ENCODE measurements around a stretch of chr21.

- CAGE, long polyA plus RNA, result no peak
- RRBS, result no CpG with 5 or more reads among the region's 16 CpGs
These were observed 61.8 kb downstream of the POFUT2 start for GRCh38 chr21:45225776-45226358.

GRCh38 chr21:45234016-45234446 lies 53.7 kb downstream of the POFUT2 start:
- CAGE, long polyA plus RNA, result no peak
- RRBS, result no CpG with 5 or more reads among the region's 23 CpGs

- CAGE, long polyA plus RNA, result no peak
- RRBS, result no CpG with 5 or more reads among the region's 4 CpGs
These were observed 23.7 kb downstream of the POFUT2 start for GRCh38 chr21:45264005-45264364.

- CAGE, long polyA plus RNA, result no peak
- RRBS, result no CpG with 5 or more reads among the region's 31 CpGs
These were observed 21.7 kb downstream of the POFUT2 start for GRCh38 chr21:45265785-45266511.

- CAGE, long polyA plus RNA, result no peak
- RRBS, result 4% methylated on average over 21 of the region's 63 CpGs
These were observed 757 bp upstream of the POFUT2 start for GRCh38 chr21:45288220-45289083.

GRCh38 chr21:45304995-45305346 lies 17.3 kb upstream of the POFUT2 start:
- CAGE, long polyA plus RNA, result no peak
- RRBS, result no CpG with 5 or more reads among the region's 6 CpGs

DNA sequence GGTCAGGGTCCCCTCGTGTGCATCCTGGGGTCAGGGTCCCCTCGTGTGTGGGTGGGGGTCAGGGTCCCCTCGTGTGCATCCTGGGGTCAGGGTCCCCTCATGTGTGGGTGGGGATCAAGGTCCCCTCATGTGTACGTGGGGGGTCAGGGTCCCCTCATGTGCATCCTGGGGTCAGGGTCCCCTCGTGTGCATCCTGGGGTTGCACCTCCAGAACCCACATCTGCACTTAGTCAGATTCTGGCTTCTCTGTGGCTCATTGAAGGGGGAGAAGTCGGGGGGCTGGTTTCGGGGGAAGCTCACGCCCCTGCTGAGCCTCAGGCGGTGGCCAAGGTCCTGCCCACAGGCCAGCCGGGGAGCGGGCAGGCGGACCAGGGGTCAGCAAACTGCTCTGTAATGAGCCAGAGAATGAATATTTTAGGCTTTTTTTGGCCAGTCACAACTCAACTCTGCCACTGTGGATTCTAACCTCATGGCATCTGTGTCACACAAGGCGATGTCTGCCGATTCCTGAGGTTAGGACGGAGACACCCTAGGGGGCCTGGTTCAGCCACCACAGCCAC lies 33.6 kb upstream of the POFUT2 start:
- CAGE, long polyA plus RNA, result no peak
- RRBS, result no CpG with 5 or more reads among the region's 15 CpGs

DNA sequence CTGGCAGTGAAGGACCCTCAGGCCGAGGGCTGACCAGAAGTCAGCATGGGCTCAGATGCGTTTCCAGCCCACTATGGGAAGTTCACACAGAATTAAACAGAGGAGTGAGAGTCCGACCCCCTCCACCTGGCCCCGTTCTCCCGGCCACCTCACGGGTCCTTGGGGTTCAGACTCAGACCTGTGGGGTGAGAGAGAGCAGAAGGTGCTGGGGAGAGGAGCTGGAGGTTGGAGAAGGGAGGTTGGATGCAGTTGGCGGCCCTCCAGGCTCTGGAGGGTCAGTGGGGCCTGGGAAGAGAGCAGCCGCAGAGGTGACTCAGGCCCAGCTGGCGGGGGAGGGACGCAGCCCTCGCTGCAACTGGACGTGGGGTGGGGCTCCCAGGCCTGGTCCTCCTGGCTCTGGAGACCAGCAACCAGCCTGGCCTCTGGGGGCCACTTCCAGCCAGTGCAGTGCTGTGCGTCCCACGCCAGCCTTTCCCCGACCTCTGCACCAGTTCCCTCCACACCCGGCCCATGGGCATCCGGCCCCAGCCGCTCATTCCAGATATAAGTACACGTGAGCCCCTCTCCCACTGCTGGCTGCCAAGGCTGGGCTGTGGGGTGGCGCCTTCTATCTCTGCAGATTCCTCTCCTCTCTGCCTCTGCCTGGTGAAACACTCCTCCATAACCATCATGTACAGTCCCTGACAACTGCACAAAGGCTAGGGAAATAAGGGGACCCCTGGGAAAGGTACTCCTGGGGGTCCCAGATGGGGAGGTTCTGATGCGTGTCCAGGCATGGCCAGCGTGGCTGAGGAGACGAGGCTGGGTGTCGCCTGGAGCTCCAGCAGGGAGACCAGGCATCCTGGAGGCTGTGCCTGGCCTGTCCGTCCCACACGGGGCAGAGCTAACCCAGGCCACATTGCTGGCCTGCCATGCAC lies 38.0 kb upstream of the COL18A1 start:
- CAGE, long polyA plus RNA, result no peak
- RRBS, result no CpG with 5 or more reads among the region's 26 CpGs

- CAGE, long polyA plus RNA, result no peak
- RRBS, result 5% methylated on average over 44 of the region's 93 CpGs
These were observed 1.1 kb downstream of the COL18A1 start for GRCh38 chr21:45405765-45406802.

GRCh38 chr21:45411318-45412048 lies 6.5 kb downstream of the COL18A1 start:
- CAGE, long polyA plus RNA, result no peak
- RRBS, result 72% methylated on average over 4 of the region's 32 CpGs

GRCh38 chr21:45477961-45478931 lies 64.0 kb downstream of the SLC19A1 start:
- CAGE, long polyA plus RNA, result no peak
- RRBS, result 27% methylated on average over 3 of the region's 47 CpGs

GRCh38 chr21:45490969-45491501 lies 51.2 kb downstream of the SLC19A1 start:
- CAGE, long polyA plus RNA, result no peak
- RRBS, result 96% methylated on average over 10 of the region's 25 CpGs

- CAGE, long polyA plus RNA, result no peak
- RRBS, result no CpG with 5 or more reads among the region's 23 CpGs
These were observed 12.2 kb downstream of the SLC19A1 start for GRCh38 chr21:45529764-45530724.

DNA sequence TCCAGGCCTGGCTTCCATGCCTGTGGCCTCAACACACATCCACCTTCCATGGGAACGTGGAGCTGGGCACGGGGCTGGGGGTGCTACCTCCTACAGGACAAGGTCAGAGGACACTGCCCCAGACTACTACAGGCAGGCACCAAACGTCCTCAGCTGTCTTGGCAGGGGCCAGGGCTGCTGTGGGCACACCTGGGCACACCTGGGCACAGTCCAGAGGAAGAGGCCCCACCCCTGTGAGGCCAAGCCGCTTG lies 9.1 kb downstream of the SLC19A1 start:
- CAGE, long polyA plus RNA, result no peak
- RRBS, result no CpG with 5 or more reads among the region's 4 CpGs

GRCh38 chr21:45607044-45607556 lies 36.4 kb upstream of the PCBP3 start:
- CAGE, long polyA plus RNA, result no peak
- RRBS, result no CpG with 5 or more reads among the region's 16 CpGs

GRCh38 chr21:45747737-45748140 lies 104.2 kb downstream of the PCBP3 start:
- CAGE, long polyA plus RNA, result no peak
- RRBS, result no CpG with 5 or more reads among the region's 13 CpGs

- CAGE, long polyA plus RNA, result no peak
- RRBS, result no CpG with 5 or more reads among the region's 29 CpGs
These were observed 94.7 kb upstream of the COL6A1 start for GRCh38 chr21:45886459-45887725.

- CAGE, long polyA plus RNA, result no peak
- RRBS, result no CpG with 5 or more reads among the region's 15 CpGs
These were observed 27.2 kb upstream of the COL6A1 start for GRCh38 chr21:45954267-45954804.

DNA sequence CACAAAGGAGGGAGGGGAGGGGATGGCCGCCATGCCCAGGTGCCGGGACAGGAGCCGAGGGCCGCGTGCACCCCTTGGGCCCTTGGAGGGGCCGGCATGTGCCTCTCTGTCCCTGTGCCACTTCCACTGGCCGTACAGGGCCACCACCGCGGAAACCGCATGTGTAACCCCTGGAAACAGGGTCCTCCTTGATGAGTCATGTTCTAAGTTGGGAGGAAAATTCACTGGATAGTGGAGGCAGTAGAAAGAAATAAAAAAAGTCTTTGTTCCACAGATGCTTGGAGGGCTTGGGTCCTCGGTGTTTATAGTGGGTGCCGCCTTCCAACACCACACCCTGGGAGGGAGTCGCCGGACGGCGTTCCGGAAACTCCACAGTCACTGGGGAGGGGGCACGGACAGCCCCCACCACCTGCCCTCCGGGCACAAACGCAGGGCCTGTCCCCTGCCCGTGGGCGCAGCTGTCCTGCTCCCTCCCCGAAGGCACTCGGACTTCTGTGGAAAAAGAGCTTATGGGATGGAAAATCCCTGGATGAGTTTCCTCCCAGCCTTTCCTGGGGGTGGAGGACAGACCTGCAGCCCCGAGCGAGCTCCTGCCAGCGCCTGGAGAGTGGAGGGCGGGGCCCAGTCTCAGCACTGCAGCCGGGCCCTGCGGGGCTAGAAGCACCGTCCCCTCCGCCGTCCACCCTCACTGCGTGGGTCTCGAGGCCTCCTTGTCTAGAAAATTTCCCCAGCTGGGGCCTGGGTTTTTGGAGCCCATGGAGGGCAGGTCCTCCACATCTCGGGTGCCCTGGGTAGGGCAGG lies 6.7 kb upstream of the COL6A1 start:
- CAGE, long polyA plus RNA, result no peak
- RRBS, result 11% methylated on average over 8 of the region's 36 CpGs

DNA sequence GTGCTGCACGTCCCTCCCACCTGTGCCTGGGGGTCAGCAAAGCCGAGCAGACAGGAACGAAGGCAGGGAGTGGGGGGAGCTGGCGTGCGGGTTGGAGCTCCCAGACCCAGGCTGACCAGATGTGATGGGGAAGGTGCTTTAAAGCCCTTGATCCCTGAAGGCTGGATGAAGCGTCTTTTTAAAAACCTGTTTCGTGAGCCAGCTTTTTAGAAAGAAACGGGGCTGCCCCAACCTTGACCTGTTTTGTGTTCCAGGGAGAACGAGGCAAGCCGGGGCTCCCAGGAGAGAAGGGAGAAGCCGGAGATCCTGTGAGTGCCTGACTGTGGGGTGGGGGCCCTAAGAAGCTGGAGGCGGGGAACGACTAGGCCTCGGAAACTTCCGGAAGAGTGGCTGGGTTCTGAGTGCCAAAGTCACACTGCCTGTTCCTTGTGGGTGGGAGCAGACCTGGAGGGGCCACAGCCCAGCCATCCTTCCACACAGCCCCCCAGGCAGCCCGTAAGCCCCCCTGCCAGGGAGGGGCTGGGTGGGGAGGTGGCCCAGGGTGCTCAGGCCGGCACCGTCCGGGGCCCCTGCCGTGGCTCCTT lies 7.4 kb downstream of the COL6A1 start:
- CAGE, long polyA plus RNA, result no peak
- RRBS, result 96% methylated on average over 5 of the region's 20 CpGs